Measurements from ENCODE around the gene ALX3.

DNA sequence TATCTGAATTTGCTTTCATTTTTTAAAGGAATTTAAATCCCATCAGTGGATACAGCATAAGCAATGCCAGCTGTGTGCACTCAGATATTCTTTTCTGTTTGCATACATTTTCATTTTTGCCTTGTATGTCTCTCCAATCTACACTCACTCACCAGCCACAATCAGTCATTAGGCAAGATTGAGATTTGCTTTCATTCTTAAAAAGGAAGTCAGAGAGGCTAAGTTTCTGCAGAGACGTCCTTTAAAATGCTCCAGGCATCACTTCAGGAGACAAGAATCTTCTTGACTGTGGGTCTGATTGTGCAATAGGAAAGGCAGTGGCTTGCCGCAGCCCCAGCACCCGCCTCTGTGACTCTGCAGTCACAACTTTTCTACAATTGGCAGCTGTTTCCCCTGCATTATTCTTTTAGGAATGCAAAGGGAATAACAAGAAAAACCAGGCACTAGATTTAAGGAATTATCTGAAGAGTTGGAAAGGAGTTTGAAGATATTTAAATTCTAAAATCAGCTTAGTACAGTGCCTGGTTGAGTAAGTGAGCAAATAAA, 48.4 kb downstream of the ELAPOR1 start:
- PRO-cap, 6 experiments, result peak in 1 of 6 experiments; most common minus-strand start position 248 of the sequence (in 1)
- RAMPAGE, long total RNA, 2 experiments, result no peak in any of the 2 experiments
- RRBS, result no CpG with 5 or more reads among the region's 3 CpGs

GRCh38 chr1:109213425-109213683, 364 bp upstream of the SARS1 start:
- PRO-cap, 6 experiments, result no peak in any of the 6 experiments
- RAMPAGE, long total RNA, 2 experiments, result no peak in any of the 2 experiments
- RRBS, result no CpG with 5 or more reads among the region's 5 CpGs

- PRO-cap, 6 experiments, result peak in 1 of 6 experiments; most common plus-strand start chr1:109238960 (in 1)
- RAMPAGE, long total RNA, 2 experiments, result no peak in any of the 2 experiments
- RRBS, result no CpG with 5 or more reads among the region's 13 CpGs
Observed at GRCh38 chr1:109238543-109239766, 10.4 kb upstream of the CELSR2 start.

GRCh38 chr1:109246141-109246684, 3.1 kb upstream of the CELSR2 start:
- PRO-cap, 6 experiments, result no peak in any of the 6 experiments
- RAMPAGE, long total RNA, 2 experiments, result no peak in any of the 2 experiments
- RRBS, result no CpG with 5 or more reads among the region's 8 CpGs

DNA sequence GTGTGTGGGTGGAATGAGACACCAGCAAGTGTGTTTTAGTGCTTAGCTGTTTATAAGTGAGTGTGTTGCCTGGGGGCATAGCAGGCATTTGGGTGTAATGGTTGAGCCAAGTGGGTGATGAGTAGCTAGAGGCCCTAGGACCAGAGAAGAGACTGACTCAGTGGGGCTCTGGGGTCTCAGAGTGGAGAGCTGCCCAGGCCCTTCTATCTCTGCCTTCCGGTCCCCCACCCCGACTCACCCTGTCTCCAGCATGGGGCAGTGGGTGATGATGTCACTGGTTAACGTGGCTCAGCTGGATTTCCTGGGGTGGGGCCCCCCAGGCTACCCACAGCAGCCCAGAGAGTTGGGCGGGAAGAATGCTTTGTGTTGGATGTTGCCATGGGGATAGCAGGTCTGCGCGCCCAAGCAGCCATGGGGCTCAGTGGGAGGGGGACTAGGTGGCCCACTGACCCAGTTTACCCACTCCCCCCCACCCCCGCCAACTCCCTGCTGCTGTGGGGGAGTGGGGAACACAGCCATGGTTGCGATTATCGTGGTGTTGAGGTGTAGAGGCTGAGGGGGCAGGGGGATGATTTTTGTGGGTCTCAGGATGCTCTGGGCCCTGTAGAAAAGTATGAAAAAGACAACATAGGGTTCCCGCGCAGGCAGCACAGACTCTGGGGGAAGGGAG, 8.3 kb downstream of the CELSR2 start:
- PRO-cap, 6 experiments, result no peak in any of the 6 experiments
- RAMPAGE, long total RNA, 2 experiments, result no peak in any of the 2 experiments
- RRBS, result no CpG with 5 or more reads among the region's 11 CpGs

GRCh38 chr1:109269726-109270366, 13.1 kb downstream of the PSRC1 start:
- PRO-cap, 6 experiments, result no peak in any of the 6 experiments
- RAMPAGE, long total RNA, 2 experiments, result no peak in any of the 2 experiments
- RRBS, result 88% methylated on average over 2 of the region's 20 CpGs

GRCh38 chr1:109298477-109298912, 8.3 kb downstream of the MYBPHL start:
- PRO-cap, 6 experiments, result peak in 1 of 6 experiments; most common plus-strand start chr1:109298832 (in 1)
- RAMPAGE, long total RNA, 2 experiments, result no peak in any of the 2 experiments
- RRBS, result no CpG with 5 or more reads among the region's 6 CpGs

DNA sequence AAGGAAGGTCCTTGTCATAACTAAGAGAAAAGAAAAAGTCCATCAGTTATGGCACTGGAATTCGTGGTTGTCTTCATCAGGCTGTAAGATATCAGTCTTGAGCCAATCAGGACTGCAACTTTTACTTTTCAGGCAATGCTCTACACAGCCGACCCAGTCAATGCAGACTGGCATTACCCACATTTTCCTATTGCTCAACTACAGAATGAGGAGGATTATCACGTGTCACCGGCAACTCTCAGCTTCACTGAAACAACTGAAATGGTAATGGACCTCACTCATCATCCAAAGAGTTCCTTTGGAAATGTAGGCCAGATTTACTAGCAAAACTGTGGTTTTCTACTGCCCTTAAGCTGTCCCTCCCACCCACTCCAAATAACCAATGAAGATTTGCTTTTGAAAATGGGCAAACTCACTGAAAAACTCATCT, 26.2 kb downstream of the SORT1 start:
- PRO-cap, 6 experiments, result peak in 2 of 6 experiments; most common plus-strand start position 247 of the sequence (in 2); most common minus-strand start position 169 of the sequence (in 2)
- RAMPAGE, long total RNA, 2 experiments, result no peak in any of the 2 experiments
- RRBS, result no CpG with 5 or more reads among the region's 4 CpGs

GRCh38 chr1:109415100-109415637, 11.1 kb downstream of the PSMA5 start:
- PRO-cap, 6 experiments, result no peak in any of the 6 experiments
- RAMPAGE, long total RNA, 2 experiments, result no peak in any of the 2 experiments
- RRBS, result no CpG with 5 or more reads among the region's 1 CpG

GRCh38 chr1:109425245-109425686, 982 bp downstream of the PSMA5 start:
- PRO-cap, 6 experiments, result no peak in any of the 6 experiments
- RAMPAGE, long total RNA, 2 experiments, result no peak in any of the 2 experiments
- RRBS, result no CpG with 5 or more reads among the region's 5 CpGs

DNA sequence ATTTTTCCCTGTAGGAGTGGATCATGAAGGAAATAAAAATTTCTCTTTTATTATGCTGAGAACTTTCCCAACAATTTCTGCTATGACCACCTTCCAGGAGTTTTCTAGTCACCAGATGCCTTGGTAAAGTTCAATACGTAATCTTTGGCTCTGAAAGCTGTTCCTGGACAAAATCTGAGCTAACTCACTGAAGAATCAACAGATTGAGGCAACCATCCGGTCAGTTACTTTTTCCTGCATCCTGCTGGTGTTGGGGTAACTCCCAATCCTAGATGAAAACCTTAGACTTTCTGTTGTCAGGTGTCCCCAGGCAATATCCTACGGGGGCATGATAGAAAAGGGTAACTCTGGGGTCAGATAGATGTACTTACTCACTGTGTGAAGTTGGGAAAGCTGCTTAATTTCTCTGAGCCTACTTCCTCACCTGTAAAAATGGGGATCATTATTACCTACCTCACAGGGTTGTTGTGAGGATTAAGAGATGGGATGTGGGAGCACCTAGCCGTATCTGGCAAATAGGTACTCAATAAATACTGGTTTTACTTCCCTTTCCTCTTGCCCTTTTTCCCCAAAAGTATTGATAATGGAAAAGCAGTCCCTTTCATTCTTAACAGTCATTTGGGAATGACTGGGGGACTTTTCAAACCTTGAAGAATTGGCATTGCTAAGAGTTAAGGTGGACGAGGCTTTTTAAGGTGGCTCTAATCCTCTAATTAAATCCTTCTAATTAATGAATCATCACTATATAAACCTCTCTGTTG, 1.5 kb upstream of the GNAI3 start:
- PRO-cap, 6 experiments, result no peak in any of the 6 experiments
- RAMPAGE, long total RNA, 2 experiments, result no peak in any of the 2 experiments
- RRBS, result no CpG with 5 or more reads among the region's 5 CpGs

- PRO-cap, 6 experiments, result no peak in any of the 6 experiments
- RAMPAGE, long total RNA, 2 experiments, result no peak in any of the 2 experiments
- RRBS, result no CpG with 5 or more reads among the region's 4 CpGs
Observed at GRCh38 chr1:109610817-109611326, 8.5 kb downstream of the GNAT2 start.

DNA sequence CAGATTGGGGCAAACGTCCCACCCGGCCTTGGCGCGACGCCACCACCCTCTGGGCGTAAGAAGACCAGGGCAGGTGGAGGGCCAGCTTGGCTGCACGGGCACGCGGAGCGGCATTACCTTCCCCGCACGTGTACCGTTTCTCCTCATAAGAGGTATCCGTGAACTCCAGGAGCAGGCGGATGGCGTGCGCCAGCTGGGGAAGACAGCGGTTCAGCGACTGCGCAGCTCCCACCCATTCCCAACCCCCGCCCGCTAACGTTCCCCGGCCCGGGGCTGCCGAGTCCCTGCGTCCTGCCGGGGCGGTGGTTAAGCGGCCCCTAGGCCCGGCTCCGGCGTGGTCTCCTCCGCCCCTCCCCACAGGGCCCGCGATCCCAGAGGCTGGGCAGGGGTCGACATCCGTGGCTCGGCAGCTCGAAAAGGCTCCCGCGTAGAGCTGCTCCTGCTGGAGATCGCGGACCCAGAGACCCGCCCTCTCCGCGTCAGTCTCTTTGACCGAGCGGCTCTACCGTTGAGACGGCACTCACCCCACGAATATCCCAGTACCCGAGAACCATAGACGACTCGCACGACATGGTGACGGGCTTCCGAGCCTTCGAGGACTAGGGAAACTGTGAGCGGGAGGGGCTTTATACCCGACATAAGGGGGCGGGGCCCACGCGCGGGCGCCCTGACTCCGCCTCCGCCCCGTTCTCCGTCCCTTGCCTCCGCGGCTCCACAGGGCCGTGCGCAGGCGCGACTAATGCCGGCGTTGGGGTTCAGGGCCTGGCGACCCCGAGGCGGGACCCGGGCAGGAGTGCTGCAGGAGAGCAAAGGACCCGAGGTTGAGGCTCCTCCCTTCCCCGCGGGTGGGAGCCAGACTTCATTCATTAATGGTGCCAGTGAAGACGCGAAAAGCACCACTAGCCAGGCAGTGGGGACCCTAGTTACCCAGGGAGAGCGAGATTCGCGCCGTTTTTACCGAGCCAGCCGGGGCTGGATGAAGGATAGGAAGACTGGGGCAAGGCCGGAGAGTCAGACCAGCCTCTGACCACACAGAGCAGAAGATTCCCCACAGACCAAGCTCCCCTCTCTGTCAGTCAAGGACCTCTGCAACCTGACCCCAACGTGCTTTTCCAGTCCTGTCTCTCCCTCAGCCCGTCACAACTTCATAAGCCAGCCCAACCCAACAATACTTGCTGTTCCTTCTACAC, 727 bp downstream of the GSTM3 start:
- PRO-cap, 6 experiments, result peak in 6 of 6 experiments; most common plus-strand start position 258 of the sequence (in 6); most common minus-strand start position 601 of the sequence (in 6)
- RAMPAGE, long total RNA, 2 experiments, result start-site peak on the minus strand in 1 of 2 experiments, centred at position 592 of the sequence, 1,224 reads per replicate
- RRBS, result 3% methylated on average over 6 of the region's 96 CpGs

- PRO-cap, 6 experiments, result no peak in any of the 6 experiments
- RAMPAGE, long total RNA, 2 experiments, result no peak in any of the 2 experiments
- RRBS, result no CpG with 5 or more reads among the region's 11 CpGs
Observed at GRCh38 chr1:109766075-109766600, 2.4 kb upstream of the EPS8L3 start.

- PRO-cap, 6 experiments, result no peak in any of the 6 experiments
- RAMPAGE, long total RNA, 2 experiments, result no peak in any of the 2 experiments
- RRBS, result no CpG with 5 or more reads among the region's 7 CpGs
Observed at GRCh38 chr1:109886853-109887301, 23.8 kb upstream of the CSF1 start.

GRCh38 chr1:109990161-109990859, 5.7 kb downstream of the AHCYL1 start:
- PRO-cap, 6 experiments, result peak in 2 of 6 experiments; most common minus-strand start chr1:109990448 (in 2)
- RAMPAGE, long total RNA, 2 experiments, result no peak in any of the 2 experiments
- RRBS, result no CpG with 5 or more reads among the region's 4 CpGs

DNA sequence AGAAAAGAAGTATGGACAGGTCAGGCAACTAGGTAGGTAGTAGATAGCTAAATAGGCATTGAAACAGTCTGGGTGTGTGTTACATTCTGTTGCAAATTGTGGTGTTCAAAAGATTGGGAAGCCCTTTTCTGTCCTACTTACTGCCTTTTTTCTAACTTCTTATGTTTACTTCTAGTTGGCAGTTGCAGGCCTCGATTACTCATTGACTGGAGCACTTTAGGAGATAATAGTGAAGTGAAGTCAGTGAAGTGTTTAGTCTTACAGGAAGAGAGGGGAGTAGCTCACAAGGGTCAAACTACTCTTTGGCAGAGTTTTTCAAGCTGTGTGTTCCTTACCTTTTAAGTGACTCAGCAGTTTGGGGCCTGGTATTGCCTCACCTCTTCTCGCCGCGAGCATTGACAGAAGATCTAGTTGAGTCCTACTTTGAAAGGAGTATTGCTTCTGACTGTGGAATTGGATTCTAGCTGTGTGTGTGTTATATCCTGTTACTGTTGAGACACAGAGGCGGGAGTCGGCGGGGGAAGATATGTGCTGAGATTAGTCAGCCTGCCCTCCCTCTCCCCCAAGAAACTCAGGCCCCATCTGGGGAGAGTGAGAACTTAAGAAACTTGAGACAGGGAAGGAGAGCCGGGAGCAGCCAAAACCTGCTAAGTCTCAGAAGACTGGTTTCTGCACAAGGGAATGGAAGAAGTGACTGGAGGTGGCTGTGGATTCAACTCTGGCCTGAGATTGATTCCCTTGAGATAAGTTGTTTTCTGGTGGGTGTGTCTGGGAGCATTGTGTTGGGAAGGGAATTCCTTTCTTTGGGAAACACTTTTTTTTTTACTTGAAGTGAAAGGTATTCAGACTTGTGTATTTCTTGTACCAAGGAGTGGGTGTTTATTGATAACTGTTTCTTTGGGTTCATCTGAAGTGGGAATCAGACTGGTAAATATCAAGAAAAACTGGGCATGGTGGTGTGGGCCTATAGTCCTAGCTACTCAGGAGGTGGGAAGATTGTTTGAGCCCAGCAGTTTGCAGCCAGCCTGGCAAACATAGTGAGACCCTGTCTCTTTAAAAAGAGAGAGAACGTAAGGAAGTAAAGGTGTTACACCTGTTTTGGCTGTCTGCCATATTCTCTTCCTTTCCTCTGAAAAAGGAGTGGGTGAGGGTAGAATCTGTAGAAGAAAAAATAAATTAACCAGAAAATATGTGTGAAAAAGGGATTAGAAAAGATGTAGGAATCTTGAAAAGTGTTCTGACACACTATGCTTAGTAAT, 19.6 kb downstream of the AHCYL1 start:
- PRO-cap, 6 experiments, result peak in 2 of 6 experiments; most common plus-strand start position 255 of the sequence (in 2); most common minus-strand start position 449 of the sequence (in 1)
- RAMPAGE, long total RNA, 2 experiments, result no peak in any of the 2 experiments
- RRBS, result no CpG with 5 or more reads among the region's 9 CpGs

DNA sequence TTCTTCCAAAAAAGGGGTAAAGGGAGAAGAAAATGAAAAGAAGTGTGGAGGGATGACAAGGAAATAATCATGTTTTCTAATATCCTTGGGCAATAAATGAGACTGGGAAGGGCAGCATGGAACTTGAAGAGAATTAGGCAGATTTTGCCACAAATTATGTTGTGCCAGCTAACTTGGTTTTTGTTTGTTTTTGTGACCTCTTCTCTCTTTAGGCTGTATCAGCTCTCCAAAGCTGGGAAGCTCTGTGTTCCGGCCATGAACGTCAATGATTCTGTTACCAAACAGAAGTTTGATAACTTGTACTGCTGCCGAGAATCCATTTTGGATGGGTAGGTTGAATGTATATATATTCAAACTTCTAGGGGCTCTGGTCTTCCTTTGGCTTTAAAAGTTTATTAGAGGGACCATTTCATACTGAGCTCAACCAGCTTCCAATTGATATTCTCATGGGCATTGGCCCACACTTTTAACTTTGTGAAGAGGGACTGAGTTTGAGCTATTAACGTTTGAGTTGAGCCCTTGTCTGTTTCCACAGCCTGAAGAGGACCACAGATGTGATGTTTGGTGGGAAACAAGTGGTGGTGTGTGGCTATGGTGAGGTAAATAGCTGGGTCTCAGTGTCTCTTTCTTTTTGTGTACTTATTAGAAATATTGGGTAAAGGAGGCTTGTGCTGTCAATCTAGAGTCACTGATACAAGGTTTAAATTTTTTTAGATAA, 18.1 kb upstream of the STRIP1 start:
- PRO-cap, 6 experiments, result no peak in any of the 6 experiments
- RAMPAGE, long total RNA, 2 experiments, result no peak in any of the 2 experiments
- RRBS, result no CpG with 5 or more reads among the region's 4 CpGs

DNA sequence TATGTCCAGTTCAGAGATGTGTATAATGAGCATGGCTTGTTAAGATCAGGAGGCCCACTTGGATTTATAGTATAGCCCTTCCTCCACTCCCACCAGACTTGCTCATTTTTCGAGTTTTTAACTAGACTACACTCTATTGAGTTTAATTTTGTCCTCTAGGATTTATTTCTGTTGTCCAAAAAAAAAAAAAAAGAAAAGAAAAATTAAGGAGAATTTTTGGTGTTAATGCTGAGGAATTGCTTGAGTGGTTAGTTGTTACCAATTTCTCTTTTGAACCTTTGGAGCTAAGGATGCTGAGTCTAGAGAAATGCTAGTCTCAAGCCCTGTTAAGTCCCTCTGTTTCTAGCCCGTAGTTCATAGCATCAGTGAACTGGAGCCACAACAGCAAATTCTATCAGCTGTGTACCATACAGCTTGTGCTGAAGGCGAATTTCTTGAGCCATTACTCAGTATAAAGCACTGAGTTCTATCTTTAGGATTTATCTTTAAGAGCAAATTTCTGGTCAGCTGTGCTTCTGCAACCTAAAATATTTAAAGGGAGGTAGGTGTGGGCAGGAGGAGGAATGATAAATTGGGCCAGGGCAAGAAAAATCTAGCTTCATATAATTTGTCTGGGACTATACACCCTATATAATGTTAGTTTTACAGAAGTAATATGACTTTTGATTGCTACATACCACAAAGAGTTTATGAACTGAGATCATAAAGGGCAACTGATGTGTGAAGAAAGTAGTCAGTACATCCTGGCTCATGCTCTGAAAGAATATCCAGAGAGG, 12.0 kb upstream of the STRIP1 start:
- PRO-cap, 6 experiments, result no peak in any of the 6 experiments
- RAMPAGE, long total RNA, 2 experiments, result no peak in any of the 2 experiments
- RRBS, result no CpG with 5 or more reads among the region's 3 CpGs

GRCh38 chr1:110070439-110071076, at the start of gene ALX3:
Gene ALX3, minus strand, starts transcription at chr1:110070672.
- PRO-cap, 6 experiments, result no peak in any of the 6 experiments
- RAMPAGE, long total RNA, 2 experiments, result no peak in any of the 2 experiments
- RRBS, result 3% methylated on average over 33 of the region's 57 CpGs